Colic lymph node (tissue), 1 donor: ENCODE measurements around a stretch of chr2.

GRCh38 chr2:7450303-7450773 is 533.1 kb downstream of the RNF144A start:
- PRO-cap: bidirectional peak, plus-strand start at chr2:7450691, minus-strand start at chr2:7450544

DNA sequence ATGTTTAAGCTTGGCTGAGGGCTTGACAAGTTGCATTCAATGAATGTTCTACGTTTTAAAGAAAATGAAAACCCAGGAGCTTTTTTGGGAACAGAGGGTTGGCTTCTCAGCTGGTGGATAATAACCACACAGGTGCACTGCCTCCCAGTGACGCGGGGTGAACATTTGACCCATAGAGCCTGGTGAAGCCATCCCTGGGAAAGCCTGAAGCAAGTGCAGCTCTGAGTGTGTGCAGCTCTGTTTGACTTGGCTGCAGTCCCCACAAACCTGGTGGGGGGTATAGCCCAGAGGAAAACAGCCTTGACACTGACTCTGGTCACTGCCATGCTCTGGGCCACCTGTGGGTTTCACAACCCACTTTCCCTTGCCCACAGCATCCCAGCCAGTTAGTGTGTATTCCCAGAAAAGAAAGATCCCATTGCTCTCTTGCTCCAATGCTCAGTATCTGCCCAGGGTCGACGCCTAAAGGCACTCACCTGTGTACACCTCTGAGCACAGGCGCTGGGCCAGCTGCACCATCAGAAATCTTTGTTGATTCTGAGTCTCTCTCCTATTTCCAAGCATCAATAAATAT is 875.0 kb downstream of the RNF144A start:
- PRO-cap: no peak

DNA sequence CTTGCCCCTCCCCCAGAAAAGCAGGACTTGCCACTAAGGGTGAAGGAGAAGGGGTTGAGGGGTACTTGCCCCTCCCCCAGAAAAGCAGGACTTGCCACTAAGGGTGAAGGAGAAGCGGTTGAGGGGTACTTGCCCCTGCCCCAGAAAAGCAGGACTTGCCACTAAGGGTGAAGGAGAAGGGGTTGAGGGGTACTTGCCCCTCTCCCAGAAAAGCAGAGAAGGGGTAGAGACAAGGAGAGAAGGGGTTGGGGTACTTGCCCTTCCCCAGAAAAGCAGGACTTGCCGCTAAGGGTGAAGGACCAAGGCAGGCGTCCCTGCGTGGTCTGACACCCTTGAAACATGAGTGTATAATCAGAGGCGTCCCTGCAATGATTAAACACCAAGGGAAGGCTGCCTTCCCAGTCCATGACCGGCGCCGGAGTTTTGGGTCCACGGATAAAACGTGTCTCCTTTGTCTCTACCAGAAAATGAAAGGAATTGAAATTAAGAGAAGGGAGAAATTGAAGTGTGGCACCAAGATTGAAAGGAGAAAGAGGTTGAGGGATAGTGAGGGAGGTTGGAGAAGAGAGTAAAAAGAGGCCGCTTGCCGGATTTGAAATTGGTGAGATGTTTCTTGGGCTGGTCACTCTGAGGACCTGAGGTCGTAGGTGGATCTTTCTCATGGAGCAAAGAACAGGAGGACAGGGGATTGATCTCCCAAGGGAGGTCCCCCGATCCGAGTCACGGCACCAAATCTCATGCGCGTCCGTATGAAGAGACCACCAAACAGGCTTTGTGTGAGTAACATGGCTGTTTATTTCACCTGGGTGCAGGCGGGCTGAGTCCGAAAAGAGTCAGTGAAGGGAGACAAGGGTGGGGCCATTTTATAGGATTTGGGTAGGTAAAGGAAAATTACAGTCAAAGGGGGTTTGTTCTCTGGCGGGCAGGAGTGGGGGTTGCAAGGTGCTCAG is 803.9 kb upstream of the ID2 start:
- PRO-cap: no peak

DNA sequence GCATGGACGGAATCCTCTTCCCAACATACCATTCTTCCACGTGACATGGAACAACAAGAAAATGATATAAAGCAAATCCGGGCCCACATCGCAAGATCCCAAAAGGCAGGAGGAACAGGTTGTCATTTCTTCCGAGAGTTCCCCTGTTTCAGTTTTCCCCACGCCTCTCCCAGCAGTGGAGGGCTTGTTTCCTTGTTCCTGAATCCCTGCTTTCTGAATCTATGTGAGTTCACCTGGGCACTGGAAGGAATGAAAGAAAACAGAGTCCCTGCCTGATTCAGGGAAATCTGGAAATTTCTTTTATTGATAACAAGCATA is 562.5 kb upstream of the ID2 start:
- PRO-cap: no peak

- PRO-cap: no peak
Measured at GRCh38 chr2:8120928-8121605, 560.8 kb upstream of the ID2 start.

DNA sequence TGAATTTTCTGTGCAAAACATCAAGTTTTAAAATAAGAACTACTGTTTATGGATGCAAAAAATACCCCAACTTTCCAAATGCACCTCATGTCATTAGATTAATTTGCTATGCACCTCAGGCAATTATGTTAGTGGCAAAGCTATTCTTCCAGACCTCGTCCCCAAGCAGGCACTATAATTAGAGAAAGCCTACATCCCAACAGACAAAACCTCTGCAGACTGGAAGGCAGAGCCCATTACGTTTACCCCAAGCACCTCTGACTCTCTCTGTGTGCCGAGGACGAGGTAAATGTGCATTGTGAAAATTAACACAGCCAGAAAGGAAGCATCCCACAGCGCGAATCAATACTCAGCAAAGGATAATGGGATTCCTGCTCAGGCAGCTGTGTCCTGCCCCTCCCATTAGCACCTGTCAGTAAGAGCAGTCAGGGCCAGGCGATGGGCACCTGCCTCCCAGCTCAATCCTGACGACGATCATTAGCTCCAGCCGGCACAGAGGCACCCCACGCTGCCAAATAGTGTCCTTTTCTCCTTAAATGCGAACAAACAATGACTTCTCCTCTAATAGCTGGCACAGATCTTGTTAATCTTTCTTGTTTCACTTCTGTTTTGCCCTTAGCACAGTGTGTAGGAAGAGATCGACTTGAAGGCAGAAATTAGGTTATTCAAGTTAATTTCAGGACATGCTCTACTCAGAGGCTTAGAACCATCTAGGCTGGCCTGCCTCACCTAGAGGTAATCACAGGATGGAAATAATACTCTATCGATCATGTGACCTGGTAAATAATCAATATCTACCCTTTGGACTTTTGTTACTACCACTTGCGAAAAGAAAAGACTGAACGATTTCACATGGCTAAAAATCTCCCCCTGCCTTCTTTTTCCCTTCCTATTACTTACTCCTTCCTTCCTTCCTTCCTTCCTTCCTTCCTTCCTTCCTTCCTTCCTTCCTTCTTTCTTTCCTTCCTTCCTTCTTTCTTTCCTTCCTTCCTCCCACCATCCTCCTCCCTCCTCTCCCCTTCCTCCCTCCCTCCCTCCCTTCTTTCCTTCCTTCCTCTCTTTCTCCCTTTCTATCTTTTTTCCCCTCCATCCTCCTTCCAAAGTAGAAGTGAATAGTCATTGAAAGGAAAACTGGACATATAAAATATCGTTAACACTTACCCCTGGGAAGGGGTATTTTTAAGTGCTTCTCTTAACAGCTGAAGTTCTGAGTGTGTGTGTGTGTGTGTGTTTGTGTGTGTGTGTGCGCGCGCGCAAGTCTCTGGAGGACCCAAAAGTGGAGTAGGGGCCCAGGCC is 487.9 kb upstream of the ID2 start:
- PRO-cap: no peak

DNA sequence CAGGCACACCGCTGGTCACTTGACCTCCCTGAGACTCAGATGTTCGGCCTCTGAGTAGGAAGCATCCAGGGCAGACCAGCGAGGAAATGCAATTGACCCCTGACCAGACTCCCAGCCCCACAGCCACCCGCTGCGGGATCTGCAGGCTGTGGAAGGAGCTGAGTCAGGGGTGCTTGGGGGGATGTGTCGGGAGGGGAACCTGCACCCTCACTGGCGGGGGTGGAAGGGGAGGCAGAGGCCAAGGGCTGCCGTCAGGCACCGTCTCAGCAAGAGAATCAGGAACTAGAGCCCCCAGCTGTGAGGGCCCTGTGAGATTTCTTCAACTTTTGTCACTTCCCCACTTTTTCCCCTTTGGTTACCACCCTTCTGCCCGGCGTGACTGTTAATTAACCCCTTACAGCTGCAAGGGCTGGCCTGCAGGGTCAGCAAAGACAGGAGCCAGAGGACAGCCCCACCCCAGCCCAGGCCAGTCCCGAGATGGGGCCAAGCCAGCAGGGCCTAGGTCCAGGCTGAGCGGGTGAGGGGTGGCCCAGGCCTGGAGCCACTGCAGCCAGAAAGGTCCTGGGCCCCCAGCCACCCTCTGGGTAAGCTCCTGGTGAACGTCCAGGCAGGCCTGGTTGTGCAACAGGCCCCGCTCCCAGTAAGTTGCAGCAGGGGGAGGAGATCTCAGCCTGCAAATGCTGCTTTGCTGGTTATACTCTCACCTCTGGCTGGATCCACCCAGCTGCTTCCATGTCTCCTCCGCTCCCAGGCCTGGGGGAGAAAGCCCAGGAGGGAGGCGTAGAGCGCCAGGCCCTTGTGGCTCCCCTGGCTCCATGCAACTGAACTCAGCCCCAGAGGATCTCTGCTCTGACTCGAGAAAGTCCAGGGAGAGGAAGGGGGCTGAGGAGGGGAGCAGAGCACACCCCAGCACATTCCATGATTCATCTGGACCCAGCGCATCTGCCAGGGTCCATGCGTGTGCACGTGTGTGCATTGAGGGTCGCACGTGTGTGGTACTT is 146.9 kb upstream of the ID2 start:
- PRO-cap: no peak

GRCh38 chr2:8550831-8551270 is 131.0 kb upstream of the ID2 start:
- PRO-cap: no peak

- PRO-cap: no peak
Measured at GRCh38 chr2:8677609-8678605, 3.9 kb upstream of the ID2 start.

DNA sequence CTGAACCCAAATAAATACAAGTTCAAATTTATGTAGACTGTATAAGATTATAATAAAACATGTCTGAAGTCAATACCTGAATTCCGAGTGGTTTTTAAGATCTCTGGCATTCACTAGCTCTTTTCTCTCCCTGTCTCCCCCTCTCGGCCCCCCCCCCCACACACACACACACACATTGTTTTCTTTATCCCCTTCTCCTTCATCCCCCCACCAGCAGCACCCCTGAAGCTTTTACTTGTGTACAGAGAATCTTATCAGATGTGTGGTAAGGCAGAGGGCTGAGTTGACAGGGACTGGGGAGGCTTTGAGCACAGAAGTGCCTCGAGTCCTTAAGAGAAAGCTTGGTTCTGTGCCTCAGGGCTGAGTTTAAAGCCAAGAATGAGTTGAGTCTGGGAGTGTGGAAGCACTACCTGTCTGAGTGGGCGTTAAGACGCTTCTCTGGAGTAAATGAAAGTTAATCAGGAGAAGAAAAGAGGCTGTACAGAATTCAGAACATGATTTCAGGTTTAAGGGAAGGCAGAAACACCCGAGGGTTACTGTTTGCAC is 2.6 kb downstream of the ID2 start:
- PRO-cap: bidirectional peak, plus-strand start at position 313 of the sequence, minus-strand start at position 306 of the sequence

GRCh38 chr2:9004250-9004861 is 872 bp upstream of the MBOAT2 start:
- PRO-cap: no peak

- PRO-cap: no peak
Measured at GRCh38 chr2:9095693-9096022, 92.2 kb upstream of the MBOAT2 start.

GRCh38 chr2:9145751-9146164 is 60.9 kb upstream of the ASAP2 start:
- PRO-cap: no peak

GRCh38 chr2:9178231-9178744 is 28.3 kb upstream of the ASAP2 start:
- PRO-cap: no peak

- PRO-cap: no peak
Measured at GRCh38 chr2:9260383-9260852, 53.8 kb downstream of the ASAP2 start.

GRCh38 chr2:9298211-9299077 is 91.8 kb downstream of the ASAP2 start:
- PRO-cap: no peak

DNA sequence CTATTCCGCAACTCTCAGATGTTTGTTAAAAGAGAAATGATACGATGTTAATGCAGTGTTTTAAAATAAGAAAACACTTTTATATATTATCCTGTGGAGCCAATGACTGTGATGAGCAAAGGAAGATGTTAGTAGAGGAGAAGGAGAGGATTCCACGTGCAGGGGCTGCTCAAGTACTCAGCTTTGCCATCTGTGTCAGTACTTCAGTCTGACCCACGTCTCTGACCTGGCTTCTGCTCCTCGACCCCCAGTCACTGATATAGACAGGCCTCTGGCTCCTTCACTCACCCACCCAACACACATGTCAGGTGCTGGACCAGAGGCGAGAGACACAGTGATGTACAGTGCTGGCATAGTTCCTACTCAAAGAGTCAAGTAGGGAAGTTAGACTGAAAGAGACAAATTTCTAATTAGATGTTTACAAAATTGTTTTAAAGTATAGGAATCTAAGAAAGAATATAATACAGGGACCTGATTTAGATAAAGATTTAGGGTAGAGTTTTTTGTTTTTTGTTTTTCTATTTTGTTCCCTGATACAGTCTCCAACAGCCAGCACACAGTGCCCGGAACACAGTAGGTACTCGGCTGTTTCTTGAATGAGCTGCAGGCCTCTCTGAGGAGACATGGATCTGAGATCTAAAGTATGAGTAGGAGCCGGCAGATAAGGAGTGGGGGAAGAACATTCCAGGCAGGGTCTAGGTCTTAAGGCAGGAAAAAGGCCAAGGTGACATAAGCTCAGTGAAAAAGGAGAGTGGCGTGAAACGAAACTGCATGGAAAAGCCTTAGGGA is 94.7 kb downstream of the ITGB1BP1 start:
- PRO-cap: no peak

- PRO-cap: no peak
Measured at GRCh38 chr2:9418291-9418874, 4.9 kb downstream of the ITGB1BP1 start.

DNA sequence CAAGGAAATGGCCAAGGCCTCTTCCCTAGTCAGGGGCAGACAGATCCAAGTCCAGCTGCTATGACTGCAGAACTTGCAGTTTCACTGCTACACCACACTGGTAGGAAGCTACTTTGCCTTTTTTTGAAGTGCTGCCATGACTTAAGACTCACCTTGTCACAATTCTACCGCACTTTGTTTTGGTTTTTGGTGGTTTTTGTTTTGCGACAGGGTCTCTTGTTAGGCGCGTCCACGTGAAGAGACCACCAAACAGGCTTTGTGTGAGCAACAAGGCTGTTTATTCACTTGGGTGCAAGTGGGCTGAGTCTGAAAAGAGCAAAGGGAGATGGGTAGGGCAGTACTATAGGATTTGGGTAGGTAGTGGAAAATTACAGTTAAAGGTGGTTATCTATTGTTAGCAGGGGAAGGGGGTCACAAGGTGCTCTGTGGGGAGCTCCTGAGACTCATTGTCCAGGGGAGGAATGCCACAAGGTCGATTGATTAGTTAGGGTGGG is 2.0 kb downstream of the IAH1 start:
- PRO-cap: no peak

GRCh38 chr2:9539388-9540013 is 16.1 kb downstream of the ADAM17 start:
- PRO-cap: no peak